ENCODE measurements around the genes ISLR2, ARID3B, EDC3 and ULK3.

DNA sequence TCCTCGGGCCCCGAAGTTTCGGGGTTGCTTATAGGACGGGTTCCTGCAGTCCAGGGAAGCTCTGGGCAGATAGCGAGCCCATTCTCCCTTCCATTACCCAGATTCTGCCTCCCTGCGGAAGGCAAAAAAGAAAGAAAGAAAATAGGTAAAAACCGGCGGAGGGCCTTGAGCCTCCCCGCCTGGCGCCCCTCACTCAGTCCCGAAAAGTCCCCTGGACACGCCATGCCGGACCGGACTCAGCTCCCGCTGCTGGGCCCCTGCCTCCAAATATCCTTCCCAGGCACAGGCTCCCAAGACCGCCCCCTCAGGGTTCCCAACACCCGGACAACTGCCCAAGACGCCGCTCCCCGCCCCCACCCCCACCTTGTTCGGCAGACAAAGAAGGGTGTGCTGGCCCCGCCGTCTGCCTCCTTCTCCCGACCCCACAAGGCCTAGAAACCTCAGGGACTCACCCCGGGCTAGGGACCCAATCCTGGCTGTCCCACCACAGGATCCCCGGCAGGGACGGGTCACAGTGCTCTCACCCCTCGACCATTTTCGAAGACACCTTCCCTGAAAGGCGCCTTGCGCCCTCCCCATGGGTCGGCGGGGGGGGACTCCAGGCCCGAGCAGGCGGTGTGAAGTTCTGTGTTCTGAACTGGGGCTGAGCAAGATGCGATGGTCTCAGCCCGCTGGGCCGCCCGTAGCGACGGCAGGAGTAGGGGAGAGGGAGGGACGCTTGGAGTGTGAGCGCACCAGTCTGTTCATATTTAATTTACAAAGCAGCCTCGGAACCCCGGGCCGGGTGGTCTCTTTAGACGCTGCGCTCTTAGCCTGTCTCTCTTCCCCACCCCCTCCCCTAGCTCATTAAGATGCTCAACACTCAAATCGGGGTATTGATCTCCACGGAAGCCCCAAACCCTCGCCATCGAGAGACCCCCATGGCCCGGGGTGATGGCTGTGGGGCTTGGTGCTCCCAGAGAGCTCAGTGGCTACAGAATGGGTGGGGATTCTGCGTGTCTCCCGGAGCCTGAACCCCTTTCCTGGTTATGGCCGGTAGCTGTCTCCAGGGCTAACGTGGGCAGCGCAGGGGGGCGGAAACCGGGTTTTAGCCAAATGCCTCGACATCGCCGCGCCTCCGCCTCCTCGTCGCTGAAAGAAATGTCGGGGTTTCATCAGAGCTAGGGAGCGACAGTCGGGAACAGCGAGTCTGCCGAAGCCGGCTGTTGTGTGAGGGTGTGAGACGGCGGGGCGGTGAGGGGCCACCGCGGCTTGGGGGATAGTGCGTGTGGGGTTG lies 1.4 kb upstream of the ISLR2 start:
- PRO-cap, 2 experiments = peak in 2 of 2 experiments; most common plus-strand start position 1,154 of the sequence (in 1); most common minus-strand start position 1,030 of the sequence (in 2)

GRCh38 chr15:74129789-74130734 lies at the start of gene ISLR2:
TSS of gene ISLR2 (plus strand) at chr15:74130586.
- PRO-cap, 2 experiments = peak in 2 of 2 experiments; most common plus-strand start chr15:74130572 (in 1); most common minus-strand start chr15:74130427 (in 2)

GRCh38 chr15:74156489-74156927 lies 17.0 kb upstream of the ISLR start:
- PRO-cap, 2 experiments = no peak in any of the 2 experiments

GRCh38 chr15:74179819-74180680 lies 6.5 kb downstream of the ISLR start:
- PRO-cap, 2 experiments = no peak in any of the 2 experiments

- PRO-cap, 2 experiments = no peak in any of the 2 experiments
Measured at GRCh38 chr15:74208767-74209670, 6.4 kb upstream of the STRA6 start.

DNA sequence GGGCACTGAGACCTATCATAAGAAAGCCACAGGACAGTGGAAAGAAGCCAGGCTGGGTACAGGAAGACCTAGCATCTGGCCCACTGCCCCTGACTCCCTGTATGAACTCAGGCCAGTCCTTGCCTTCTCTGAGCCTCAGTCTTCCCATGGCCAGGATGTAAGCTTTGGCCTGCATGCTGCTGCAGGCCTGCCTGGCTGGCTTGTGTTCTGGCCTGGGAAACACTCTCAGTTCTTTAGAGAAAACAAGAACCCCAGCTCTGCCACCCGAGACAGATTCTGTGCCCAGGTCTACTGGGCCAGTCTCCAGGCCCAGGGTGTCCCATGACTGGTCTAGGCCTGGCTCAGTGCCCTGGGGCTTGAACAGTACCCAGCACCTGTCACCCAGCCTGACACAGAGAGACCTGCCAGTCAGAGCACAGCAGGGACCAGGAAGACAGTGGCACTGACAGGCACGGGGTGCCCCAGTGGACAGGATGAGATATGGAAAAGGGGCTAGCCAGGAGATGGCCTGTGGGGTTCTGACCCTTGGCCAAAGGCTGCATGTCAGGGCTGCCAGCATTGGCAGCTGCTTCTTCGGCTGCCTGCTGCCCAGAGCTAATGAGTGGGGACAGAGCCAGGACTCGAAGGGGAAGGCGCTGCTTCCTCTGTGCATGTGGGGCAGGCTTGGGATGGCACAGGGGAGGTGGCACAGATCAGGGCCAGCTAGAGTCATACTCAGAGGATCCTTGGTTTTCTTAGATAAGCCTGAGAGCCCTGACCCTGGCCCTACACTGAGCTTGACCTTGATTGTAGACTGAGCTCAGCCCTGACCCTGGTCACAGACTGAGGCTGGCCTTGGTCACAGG lies 15.0 kb downstream of the CCDC33 start:
- PRO-cap, 2 experiments = no peak in any of the 2 experiments

GRCh38 chr15:74396881-74397311 lies 29.4 kb upstream of the CYP11A1 start:
- PRO-cap, 2 experiments = no peak in any of the 2 experiments

GRCh38 chr15:74421172-74421882 lies 12.4 kb downstream of the SEMA7A start:
- PRO-cap, 2 experiments = no peak in any of the 2 experiments

DNA sequence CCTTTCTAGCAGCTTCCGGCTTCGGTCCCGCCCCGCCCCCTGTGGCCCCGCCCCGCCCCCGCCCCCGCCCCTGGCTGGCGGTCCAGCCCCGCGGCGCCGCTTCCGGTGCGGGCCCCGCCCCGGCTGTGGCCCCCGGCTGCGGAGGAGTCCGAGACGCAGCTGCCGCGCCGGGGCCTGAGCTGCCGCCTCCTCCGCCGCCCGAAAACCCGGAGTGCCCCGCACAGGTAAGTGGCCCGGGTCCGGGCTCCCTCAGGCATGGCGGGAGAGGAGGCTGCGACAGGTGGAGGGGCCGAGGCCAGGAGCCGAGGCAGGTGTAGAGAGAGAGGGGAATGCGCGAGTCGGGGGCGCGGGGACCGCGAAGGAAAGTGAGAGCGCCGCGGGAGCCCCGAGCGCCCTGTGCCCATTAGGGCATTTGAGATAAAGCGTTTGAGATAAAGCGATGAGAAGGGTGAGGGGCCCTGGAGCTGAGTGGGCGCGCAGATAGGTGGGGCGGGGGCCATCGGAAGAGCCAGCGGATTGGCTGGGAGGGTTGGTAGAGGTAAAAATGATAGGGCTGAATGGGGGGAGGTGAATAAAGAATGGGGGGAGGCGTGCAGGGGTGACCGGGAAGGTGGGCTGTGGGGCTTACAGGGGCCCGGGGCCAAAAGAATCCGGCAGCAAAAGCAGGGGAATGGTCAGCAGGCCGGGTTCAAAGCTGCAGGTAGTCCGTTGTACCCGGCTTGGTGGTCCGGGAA lies at the start of gene ARID3B:
Gene ARID3B, plus strand, starts transcription at position 114 of the 734 bp plus-strand sequence.
- PRO-cap, 2 experiments = peak in 2 of 2 experiments; most common plus-strand start position 146 of the sequence (in 2)

GRCh38 chr15:74578581-74579241 lies 36.9 kb upstream of the CLK3 start:
- PRO-cap, 2 experiments = no peak in any of the 2 experiments

- PRO-cap, 2 experiments = peak in 2 of 2 experiments; most common plus-strand start chr15:74616804 (in 1); most common minus-strand start chr15:74616536 (in 2)
Measured at GRCh38 chr15:74615994-74616969, 646 bp downstream of the CLK3 start.

DNA sequence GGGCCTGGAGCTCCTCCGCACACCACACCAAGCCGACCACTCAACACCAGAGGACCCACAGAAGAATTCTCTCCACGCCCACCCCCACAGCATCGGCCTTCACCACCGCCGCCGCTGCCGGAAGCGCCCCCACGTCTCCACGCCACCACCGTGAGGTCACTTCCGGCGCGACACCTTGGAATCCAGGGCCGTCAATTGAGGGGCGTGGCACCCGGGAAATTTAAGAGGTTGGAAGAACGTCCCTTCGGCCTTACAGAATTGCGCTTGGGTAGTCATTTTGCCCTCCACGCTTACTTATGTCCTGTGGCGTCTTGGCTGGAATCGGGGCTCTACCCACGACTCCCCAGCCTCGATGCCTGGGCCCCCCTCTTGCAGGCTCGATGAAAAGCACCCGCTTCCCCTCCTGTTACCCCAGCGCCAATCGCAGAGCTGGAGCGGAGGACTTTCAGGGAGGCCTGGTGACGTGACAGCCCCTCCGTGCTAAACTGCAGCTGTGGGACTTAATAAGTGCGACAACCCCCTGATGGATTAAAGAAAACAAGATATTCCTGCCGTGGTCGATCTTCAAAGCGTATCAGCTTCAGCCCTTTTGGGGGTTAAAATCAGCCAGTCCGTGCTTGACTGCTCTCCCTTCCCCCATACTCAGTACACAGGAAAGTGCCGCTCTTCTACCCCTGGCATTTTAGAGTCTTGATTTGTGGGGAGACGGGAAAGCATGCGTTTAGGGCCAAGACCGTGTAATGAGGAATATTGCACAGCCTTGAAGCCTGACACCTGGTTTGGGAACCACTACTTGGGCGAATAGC lies at the start of gene EDC3:
Gene EDC3, minus strand, starts transcription at position 133 of the 806 bp plus-strand sequence.
- PRO-cap, 2 experiments = peak in 2 of 2 experiments; most common plus-strand start position 159 of the sequence (in 2); most common minus-strand start position 125 of the sequence (in 2)

DNA sequence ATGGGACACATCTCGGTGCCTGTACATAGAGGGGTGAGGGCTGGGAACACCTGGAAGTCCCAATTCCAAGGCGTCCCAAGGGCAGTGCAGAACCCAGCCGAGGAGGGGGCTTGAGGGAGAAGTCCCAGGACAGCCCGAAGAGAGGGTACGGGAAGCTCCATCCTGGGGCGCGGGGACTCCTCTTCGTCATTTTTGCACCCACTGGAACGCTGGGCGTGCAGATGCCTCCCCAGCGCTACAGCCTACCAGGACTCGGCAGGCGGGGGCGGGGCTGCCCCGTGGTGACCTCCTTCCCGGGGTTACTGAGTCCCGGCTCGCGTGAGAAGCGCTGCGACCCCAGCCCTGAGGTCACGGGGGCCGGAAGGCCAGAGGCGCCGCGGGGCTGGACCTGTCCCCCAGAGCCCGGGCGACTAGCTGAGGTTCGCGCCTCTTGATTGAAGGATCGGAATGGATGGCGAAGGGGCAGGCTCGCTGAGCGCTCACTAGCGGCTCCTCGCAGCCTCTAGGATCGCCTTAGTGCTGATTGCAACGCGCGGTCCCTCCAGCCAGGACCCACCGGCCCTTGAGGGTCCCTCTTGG lies 472 bp upstream of the CYP1A1 start:
- PRO-cap, 2 experiments = peak in 1 of 2 experiments; most common plus-strand start position 438 of the sequence (in 1)

DNA sequence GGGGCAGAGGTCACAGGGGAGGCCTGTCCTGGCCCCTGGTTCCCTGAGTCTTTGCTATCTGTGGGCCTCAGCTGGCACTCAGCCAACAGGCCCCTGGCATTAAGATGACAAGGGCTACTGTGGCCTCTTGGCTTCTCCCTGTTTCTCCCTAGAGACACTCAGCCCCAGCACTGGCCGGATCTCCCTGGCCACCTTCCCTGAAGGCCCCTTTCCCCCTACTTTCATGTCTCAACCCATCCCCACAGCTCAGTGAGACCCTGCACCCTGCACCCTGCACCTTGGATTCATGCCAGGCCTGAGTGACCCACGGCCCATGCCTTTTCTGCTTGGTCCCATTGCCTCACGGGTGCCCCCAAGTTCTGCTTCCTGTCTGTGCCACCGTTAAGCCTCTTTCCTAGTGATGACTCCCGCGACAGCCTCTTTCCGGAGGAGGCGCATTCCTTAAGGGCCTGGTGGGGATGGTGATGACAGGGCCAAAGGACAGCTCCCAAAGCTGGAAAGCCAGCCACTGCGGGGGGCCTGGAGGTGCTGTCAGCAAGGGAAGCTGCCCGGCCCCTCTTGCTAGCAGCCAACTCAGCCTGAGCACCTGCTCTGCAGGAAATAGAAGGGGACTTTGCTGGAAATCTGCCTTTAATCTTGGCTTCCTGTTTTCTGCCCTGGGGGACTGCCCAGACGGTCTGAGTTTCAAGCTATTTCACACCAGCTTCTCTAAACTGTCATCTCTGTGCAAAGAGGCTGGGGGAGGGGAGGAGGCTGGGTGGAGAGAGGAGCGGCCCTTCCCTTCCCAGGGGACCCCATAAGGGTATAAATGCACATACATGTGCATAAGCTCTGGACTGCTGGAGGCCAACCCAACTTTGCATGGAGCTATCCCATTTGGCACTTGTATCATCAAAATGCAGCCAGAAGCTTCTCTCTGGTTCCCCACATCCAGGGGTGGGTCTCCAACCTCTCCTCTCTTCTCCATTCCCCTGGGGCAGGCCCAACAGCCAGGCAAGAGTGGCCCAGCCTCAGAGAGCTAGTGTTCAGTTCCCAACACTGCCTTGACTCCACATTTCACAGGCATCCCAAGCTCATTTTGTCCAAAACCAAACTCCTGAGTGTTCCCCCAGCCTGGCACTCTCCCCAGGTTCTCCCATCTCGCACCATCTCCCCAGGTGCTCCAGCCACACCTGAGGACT lies 4.6 kb upstream of the CSK start:
- PRO-cap, 2 experiments = no peak in any of the 2 experiments

- PRO-cap, 2 experiments = no peak in any of the 2 experiments
Measured at GRCh38 chr15:74784474-74785267, 2.8 kb downstream of the CSK start.

DNA sequence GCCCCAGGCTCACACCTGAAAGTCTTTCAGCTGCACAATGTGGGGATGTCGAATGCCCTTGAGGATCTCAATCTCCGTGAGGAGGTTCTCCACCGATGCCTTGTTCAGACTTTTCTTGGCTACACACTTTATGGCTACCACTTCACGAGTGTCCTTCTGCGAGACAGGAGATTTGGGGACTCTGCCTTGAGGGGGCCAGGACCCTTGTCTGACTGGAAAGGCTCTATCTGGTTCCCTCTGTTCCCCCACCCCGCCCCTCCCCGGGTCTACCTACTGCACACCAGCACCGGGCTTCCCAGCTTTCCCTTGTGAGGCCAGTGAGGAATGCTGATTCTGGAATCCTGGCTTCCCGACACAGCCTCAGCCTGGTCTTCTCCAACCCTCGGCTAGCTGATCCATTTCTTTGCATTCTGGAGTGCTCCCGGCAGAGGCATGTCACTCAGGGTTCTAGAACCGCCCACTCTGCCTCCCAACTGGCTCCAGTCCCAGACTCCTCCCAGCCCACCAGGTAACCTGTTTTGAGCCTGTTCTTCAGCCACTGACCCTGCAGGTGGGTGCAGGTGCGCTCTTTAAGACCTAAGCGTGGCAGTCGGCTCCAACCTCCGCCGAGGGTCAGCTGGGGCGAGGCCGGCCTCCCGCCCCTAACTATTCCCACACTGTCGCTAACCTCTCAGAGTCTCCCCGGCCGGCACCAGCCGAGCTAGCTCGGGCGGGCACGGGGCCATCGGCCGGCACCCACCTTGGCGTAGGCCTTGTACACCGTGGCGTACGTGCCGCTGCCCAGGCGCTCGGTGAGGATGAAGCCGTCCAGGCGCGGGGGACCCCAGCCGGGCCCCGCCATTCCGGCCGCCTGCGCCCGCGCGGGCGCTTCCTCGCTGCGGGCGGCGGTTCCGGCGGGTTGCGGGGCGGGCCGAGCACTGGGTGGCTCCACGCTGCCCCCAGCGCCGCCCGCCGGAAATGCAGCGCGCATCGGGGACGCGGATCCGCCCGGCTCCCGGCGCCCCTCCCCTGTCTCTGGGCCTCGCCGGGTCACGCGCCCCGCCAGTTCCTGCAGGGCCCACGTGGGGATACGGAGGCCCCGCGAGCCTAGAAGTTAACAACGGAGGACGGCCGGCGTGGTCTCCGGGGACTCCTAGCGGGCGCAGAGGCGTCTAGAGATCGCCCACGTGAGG lies at the start of gene ULK3:
Gene ULK3, minus strand, starts transcription at position 892 of the 1,172 bp plus-strand sequence.
- PRO-cap, 2 experiments = peak in 2 of 2 experiments; most common plus-strand start position 673 of the sequence (in 2); most common minus-strand start position 440 of the sequence (in 1)

- PRO-cap, 2 experiments = no peak in any of the 2 experiments
Measured at GRCh38 chr15:74935116-74935670, 2.7 kb downstream of the COX5A start.

- PRO-cap, 2 experiments = peak in 2 of 2 experiments; most common plus-strand start chr15:74956380 (in 2); most common minus-strand start chr15:74956170 (in 1)
Measured at GRCh38 chr15:74955448-74956509, 793 bp downstream of the RPP25 start.

DNA sequence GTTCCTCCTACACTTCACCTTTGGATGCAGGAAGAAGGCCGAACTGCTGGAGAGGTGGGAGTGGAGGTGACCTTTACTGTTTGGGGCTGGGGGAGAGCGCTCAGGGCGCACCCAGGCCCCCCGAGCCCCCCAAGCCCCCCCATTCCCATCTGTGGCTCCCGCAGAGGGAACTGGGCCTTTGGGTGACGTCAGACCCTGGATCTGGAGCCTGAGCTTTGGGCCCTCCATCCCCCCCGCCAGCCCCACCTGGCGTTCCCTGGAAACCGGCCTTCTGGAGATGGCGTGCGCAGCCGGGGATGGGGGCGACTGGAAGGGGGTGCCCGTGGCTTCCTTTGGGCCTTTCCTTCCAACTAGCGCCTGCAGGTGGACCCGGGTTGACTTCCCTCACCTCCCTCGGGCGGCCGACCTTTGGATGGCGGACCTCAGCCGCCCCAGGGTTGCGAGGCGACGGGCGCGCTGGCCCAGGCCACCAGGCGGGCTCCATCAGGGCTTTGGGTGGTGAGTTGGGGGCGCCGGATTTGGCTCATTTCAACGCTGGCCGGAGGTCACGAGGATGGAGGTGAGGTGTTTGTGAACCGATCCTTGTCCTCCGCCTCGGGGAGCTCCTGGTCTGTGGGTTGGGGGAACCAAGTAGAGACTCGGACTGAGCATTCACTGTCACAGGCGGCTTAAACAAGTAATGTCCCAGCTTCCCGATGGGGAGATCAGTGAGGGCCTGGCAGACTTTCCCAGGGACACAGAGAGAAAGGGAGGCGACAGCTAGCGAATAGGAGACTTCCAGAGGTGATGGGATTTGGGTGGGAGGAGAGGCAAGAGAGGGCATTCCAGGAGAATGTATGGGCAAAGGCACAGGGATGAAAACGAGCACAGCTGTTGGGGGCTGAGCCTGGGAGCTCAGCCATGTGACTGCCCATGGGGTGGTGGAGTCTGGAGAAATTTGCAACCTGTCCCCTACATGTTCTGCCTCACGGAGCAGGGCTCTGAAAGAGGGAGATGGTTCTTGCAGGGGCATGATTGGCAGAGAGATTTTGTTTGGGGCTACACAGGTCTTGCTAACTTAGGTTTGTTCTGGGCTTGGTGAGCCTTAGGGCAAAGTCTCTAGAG lies 751 bp downstream of the SCAMP5 start:
- PRO-cap, 2 experiments = no peak in any of the 2 experiments

- PRO-cap, 2 experiments = no peak in any of the 2 experiments
Measured at GRCh38 chr15:75036223-75036763, 12.9 kb downstream of the PPCDC start.

Data from right ventricle myocardium (tissue), 1 donor.